Tibial nerve (tissue), 3 donors: Measurements from ENCODE around the genes TPRKB and TACR1.

- PRO-cap, result no peak
- RAMPAGE, long total RNA, 3 experiments, result no peak in any of the 3 experiments
Measured at GRCh38 chr2:73640188-73641175, 1.7 kb downstream of the NAT8 start.

GRCh38 chr2:73699979-73700672 is 37.0 kb downstream of the TPRKB start:
- PRO-cap, result no peak
- RAMPAGE, long total RNA, 3 experiments, result no peak in any of the 3 experiments

DNA sequence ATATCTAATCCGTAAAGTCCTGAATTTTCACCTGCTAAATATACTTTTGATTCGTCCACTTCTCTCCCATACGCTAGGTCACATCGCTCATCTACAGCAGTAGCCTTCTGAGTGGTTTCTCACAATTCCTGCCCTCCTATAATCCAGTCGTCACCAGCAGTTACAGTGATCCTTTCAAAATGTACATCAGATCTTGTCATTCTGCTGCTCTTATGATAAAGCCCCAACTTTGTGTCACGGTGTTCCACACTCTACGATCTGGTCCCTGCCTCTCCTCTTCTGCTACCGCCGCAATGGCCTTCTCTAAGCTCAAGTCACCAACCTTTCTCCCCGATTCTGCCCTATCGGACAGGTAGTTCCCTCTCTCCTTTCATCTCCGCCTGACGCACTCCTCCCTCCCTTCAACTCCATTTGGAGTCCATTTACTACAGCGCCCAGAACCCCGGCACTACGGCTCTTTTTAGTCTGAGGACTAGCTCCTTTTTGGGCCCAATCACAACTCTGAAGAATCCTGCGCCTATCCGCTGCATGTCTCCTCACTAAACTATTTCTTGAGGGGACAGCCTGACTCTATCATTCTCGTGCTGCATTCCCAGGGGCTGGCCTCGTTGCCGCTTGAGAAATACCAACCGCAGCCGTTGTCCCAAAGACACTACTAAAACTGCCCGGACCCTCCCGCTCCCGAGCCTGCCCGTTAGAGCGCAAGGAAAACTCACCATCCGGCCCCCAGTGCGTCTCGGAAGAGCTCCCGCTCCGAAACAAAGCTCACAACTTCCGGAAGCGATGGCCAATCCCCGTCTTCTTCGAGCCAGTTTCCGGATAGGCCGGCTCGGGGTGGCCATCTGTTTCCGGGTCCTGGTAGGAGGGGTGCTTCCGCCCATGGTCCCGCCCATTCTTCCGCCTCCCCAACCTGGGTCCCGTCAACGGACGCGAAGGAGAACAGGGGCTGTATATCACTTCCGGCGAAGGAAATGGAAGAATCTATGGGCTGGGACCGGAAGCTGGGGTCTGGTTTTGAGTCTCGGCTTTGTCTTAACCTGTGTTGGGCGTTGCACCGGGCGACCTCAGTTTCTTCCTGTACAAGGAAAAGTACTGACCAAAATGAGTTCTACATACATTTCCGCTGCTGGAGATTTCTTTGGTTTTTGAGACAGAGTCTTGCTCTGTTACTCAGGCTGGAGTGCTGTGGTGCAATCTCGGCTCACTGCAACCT is at the start of gene TPRKB:
TPRKB (minus strand) TSS at position 760 of the 1,213 bp plus-strand sequence.
- PRO-cap, result bidirectional peak, plus-strand start at position 956 of the sequence, minus-strand start at position 714 of the sequence
- RAMPAGE, long total RNA, 3 experiments, result start-site peak on the minus strand in 3 of 3 experiments, centred at positions 747 to 750 of the sequence, 119 to 306 reads per replicate

DNA sequence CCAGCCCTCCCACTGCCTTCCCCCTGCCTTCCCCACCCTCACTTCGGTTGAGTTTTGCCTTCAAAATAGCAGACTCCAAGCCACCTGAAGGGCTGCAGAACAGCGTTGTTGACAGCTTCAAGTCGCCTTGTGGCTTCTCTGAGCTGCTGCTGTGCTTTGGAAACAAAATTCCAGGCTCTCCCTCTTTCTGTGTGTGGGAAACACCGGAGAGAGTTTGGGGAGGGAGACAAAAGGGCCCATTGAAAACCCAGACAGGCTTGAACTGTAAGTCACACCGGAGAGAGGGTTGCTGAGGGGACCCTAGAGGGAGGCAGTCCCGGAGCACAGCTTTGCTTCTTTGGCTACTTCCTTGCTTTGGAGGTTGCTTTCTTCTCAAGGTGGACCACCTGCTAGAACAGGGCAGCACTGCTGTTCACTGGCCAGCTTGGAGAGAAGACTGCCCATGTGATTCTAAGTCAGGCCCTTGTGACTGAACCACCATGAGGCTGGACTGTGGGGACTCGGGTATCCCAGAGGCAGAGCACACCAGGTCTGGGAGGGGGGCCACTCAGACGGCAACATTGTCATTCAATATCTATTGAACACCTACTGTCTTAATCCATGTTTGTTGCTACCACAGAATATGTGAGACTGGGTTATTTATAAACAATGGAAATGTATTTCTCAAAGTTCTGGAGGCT is 4.4 kb downstream of the ACTG2 start:
- PRO-cap, result no peak
- RAMPAGE, long total RNA, 3 experiments, result no peak in any of the 3 experiments

- PRO-cap, result no peak
- RAMPAGE, long total RNA, 3 experiments, result no peak in any of the 3 experiments
Measured at GRCh38 chr2:73913203-73913881, 13.3 kb upstream of the DGUOK start.

- PRO-cap, result unidirectional peak, plus-strand start at chr2:73981714
- RAMPAGE, long total RNA, 3 experiments, result no peak in any of the 3 experiments
Measured at GRCh38 chr2:73980952-73981877, 3.5 kb upstream of the TET3 start.

- PRO-cap, result no peak
- RAMPAGE, long total RNA, 3 experiments, result no peak in any of the 3 experiments
Measured at GRCh38 chr2:74106733-74107369, 40.9 kb downstream of the BOLA3 start.

- PRO-cap, result no peak
- RAMPAGE, long total RNA, 3 experiments, result no peak in any of the 3 experiments
Measured at GRCh38 chr2:74385234-74385865, 5.2 kb upstream of the DCTN1 start.

- PRO-cap, result no peak
- RAMPAGE, long total RNA, 3 experiments, result no peak in any of the 3 experiments
Measured at GRCh38 chr2:74489993-74490794, 7.3 kb downstream of the TTC31 start.

DNA sequence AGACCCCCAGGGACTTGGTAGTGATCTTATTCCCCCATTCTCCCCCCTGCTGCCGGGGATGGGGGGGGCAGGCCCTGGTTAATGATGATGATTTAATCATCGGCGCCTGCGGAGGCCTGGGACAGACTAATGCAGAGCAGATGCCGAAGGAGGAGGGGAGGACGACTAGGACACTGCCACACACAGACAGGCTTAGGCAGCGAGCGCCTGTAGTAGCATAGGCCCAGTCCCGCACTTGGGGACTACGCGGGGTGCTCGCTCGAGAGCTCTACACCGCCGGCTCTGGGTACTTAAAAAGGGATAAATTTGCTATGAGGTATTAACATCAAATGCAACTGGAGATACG is 684 bp upstream of the PCGF1 start:
- PRO-cap, result no peak
- RAMPAGE, long total RNA, 3 experiments, result no peak in any of the 3 experiments

DNA sequence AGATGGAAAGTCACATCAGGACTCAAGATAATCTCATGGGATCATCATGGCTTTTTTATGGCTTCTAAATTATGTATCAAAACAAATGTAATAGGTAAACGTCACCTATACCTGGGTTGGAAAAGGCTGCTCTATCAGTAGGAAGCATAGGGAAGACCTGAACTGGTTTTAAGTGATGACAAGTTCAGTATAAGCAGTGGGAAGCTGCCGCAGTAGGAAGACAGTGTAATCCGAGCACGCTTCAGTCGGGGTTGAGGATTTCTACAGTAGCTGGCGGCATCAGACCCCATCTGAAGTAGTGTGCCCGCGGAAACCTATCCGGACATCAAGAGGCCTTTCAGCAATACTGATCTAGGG is 5.6 kb downstream of the LOXL3 start:
- PRO-cap, result no peak
- RAMPAGE, long total RNA, 3 experiments, result no peak in any of the 3 experiments

DNA sequence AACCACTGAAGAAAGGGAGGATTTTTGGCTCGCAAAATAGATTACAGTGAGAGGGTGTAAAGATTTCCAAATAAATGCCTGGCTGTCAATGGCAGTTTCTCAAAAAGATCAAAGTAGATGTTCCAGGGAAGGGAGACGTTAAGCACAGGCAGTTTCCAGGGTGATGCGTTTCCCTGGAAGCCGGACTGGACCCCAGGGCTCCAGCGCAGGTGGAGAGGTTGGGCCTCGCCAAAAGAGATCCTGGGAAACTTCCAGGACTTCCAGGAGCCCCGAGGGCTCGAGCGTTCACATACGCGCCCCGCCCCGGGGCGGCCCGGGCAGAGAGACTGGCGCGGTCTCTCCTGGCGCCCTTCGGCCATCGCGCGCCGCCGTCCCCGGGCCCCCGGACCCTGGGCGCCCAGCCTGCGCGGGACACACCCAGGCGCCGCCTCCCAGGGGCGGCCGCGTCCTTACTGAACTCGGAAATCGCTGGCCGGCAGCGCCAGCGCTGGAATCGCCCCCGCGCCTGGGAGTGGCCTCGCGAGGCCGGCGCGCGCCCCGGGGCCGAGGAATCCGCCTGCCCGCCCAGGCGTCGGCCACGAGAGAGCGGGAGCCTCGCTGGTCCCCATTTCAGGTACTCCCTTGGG is 5.1 kb downstream of the LOXL3 start:
- PRO-cap, result bidirectional peak, plus-strand start at position 574 of the sequence, minus-strand start at position 451 of the sequence
- RAMPAGE, long total RNA, 3 experiments, result no peak in any of the 3 experiments

DNA sequence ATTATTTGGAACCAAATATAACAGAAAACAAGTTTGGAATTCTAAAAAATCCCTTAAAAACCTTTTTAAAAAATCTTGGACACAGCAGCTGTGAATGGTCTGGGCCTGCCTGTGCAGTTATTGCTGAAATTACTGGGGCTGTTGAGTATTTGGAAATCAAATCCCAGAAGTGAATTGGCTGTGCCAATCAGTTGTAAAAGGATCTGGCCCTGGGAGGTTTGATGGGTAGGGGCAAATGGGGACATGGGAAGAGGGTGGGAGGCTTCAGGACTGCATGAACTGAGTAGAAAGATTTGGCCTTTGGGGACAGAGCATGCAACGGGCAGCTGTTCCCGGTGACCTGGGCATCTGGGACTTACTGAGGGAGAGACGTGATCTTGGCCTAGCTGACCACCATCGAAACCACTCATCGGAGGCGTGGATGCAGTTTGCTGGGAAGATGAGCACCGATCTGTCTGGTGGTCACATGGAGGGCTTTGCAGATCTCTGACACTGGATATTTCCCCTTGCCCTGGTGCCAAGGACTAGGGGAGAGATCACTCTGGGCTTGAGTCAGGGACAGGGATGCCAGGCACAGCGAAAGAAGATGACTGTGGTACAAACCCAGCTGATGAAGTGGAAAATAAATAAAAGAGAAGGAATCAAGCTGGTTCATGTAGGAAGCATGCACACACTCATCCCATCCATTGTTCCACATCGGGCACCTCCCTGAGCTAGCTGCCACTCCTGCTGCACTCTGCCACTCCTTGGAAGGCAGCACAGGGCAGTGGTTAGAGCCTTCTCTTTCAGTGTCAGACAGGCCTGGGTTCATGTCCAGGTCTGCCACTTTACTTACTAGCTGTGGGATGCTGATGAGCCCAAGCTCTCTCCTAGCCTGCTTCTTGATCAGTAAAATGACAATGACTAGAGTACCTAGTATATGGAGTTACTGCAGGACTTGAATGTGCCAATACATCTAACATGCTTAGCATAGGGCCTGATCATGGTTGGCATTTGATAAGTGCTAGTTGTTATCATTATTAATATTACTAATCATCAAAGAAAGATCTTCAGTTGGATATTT is 58.5 kb downstream of the SEMA4F start:
- PRO-cap, result no peak
- RAMPAGE, long total RNA, 3 experiments, result no peak in any of the 3 experiments

GRCh38 chr2:74863564-74864148 is 29.7 kb downstream of the HK2 start:
- PRO-cap, result no peak
- RAMPAGE, long total RNA, 3 experiments, result no peak in any of the 3 experiments

- PRO-cap, result no peak
- RAMPAGE, long total RNA, 3 experiments, result no peak in any of the 3 experiments
Measured at GRCh38 chr2:74881914-74882451, 48.1 kb downstream of the HK2 start.

DNA sequence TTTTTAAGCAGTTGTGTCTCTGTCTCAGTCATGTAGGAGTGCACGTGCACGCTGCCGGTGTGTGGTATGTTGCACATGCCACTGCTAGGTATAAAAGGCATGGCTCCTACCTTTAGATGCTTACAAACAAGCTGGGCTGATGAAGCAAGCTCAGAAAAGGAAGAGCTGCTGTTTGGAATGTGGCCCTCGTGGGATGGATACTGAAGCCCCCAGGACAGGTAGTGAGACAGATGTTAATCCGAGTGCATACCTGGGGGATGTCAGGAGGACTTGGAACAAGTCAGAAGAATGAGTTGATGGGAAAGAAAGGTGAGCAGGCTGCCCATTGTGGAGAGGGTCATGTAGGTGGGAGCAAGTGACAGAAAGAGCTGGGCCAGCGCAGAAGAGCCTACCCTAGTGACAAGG is 49.2 kb downstream of the HK2 start:
- PRO-cap, result no peak
- RAMPAGE, long total RNA, 3 experiments, result no peak in any of the 3 experiments

DNA sequence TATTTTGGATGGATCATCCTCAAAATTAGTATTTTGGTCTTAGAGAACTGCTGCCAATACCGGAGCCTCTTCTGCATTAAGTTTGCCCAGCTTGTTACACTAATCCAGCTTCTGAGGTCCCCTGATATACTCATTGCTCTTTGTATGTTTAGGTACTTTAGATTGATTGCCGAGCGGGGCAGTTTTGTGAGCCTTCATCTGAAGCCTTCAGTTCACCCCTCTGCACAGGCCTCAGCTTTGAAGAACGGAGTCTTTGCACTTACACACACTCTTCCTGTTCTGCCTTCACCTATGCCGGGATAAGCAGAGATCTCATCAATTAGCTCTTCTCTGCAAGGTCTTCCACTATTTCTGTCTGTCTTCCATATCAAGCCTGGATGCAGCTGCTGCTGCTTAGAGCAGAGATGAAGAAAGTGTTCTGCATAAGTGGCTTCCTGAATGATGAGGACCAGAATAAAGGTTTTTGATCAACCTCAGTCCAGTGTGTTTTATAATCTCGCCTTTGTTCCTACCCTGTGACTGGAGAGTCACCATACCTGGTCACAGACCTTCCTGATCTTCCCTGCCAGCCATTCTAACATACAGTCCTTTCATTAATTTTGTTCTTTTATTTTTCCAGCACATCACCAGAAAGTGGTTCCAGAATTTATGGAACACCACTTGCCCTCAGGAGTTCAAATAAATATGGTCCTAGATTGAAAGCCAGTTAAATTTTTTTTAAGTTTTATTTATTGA is 11.0 kb downstream of the POLE4 start:
- PRO-cap, result no peak
- RAMPAGE, long total RNA, 3 experiments, result no peak in any of the 3 experiments

GRCh38 chr2:74991839-74992532 is 33.5 kb downstream of the POLE4 start:
- PRO-cap, result no peak
- RAMPAGE, long total RNA, 3 experiments, result no peak in any of the 3 experiments

DNA sequence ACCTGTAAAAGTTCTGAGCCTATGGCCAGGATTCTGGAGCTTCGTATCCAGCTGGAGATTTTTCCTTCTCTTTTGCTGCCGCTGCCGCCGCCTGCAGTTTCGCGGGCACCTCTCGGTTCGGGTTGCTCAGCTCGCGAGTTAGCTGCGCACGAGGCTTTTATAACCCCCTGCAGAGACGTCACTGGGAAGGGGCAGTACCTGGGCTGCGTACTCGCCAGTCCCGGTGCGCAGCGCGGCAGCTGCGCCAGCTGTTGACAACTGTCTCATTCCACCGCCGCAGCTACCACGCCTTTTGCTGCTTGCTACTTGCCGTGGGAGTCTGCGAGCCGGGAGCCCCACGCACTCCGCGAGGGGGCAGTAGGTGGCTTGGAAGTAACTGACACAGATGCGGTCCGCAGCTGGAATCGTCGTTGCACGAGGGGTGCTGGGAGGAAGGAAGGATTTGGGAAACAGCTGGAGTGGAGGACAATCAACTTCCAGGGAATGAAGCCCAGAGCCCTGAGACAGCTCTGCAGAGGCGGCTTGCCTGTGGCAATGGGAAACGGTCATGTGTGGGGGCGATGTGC is at the start of gene TACR1:
TACR1 (minus strand) TSS at position 133 of the 566 bp plus-strand sequence.
- PRO-cap, result bidirectional peak, plus-strand start at position 295 of the sequence, minus-strand start at position 132 of the sequence
- RAMPAGE, long total RNA, 3 experiments, result start-site peak on the minus strand in 3 of 3 experiments, centred at positions 131 to 134 of the sequence, 13 to 84 reads per replicate

- PRO-cap, result no peak
- RAMPAGE, long total RNA, 3 experiments, result no peak in any of the 3 experiments
Measured at GRCh38 chr2:75518616-75519076, 42.1 kb downstream of the EVA1A start.